SEM (cell line): Measurements from ENCODE around the gene TMPRSS15.

DNA sequence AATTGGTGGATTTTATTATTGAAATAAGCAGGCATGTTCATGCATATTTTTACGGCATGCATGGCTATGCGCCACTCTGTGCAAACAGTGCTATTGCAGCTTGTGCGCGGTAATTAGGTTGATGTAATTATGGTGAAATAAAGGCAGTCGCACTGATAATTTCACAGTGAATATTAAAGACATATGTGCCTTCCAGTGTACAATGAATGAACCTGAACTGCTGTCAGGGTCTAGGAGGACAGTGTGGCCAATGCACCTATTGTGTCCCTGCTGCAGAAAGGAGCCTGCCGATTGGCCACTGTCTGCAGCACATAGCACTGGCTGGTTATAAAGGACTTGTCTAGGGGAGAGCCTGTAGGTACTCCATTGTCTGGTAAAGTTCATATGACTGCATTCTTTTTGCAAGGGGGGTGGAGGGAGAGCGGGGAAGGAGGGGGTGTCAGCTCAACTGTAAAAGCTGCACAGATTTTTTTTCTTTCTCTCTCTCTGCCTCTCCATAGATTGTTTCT is 340.5 kb downstream of the USP25 start:
- PRO-cap = no peak

DNA sequence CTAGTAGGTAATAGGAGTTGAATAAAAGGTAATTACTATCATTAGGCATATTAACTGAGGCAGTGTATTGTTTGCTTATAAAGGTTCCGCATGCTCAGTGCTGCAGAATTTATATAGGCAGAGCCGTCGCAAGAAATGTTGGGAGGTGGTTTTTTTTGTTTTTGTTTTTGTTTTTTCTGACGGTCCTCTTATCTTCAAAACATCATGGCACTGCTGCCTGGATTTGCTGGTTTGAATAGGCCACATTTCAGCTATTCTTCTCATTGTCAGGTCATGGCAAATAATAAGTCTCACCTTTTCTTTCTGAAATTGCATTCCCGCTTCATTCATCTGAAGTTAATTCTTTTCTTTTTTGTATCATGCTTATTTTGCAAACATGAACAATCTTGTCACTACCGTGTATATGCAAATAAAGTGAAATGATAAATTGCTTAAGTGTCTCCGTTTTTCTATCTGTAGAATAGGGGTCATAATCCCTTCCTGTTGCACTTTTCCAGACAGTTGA is 822.0 kb downstream of the USP25 start:
- PRO-cap = no peak

GRCh38 chr21:16579742-16579941 is 849.9 kb downstream of the USP25 start:
- PRO-cap = no peak

- PRO-cap = no peak
Observed at GRCh38 chr21:16586943-16587652, 857.3 kb downstream of the USP25 start.

DNA sequence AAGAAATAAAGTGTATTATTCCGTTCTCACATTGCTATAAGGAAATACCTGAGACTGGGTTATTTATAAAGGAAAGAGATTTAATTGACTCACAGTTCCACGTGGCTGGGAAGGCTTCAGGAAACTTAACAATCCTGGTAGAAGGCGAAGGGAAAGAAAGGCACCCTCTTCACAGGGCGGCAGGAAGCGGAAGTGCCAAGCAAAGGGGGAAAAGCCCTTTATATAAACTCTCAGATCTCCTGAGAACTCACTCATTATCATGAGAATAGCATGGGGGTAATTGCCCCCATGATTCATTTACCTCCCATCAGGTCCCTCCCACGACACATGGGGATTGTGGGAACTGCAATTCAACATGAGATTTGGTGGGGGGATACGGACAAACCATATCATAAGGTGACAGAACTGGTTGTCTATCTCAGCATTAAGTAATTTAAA is 442.0 kb upstream of the CXADR start:
- PRO-cap = no peak

DNA sequence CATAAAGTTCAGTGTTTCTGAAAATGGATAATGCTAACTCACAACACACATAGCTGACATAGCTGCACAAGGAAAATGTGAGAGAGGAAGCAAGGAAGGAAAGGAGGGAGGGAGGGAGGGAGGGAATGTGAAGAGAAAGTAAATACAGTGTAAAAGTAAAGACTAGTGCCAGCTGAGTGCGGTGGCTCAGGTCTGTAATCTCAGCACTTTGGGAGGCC is 373.7 kb upstream of the CXADR start:
- PRO-cap = no peak

DNA sequence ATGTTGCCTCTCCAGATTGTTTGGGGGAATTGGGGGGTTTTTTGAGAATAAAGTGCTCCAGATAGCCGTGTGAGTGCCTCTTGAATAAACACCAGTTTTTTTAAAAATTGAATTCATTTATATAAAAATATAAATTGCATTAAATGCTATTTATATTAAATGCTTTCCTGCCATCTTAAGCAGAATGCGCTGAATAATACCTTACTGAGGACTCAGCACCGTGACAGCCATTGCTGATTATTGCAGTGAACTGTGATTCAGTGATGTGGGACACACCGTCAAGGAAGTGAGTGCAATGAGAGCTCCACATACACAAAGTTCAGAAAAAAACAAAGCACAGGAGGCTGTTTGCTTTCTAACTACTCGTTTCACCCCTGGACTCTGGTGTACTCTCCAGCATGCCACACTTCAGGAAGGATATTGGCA is 57.5 kb upstream of the CXADR start:
- PRO-cap = no peak

- PRO-cap = no peak
Observed at GRCh38 chr21:17466263-17466570, 46.6 kb upstream of the CXADR start.

- PRO-cap = no peak
Observed at GRCh38 chr21:17611836-17612010, 978 bp downstream of the BTG3 start.

DNA sequence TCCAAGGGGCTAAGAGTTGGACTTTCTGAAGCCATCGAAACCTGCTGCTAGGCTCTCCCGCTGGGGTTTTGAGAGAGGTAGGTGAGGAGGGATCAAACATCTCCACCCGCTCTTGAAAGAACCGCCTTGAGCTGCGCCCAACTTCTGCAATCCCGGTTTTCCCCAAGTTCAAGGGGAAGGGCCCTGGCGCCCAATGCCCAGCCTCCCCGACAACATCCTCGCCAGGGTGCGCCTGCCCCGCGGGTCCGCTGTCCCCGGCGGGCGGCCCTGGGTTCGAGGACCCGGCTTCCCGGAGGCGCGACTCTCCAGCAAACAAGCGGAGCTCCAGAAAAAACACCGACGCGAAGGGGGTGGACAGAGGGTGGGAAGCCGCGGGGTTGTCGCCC is 697 bp downstream of the BTG3 start:
- PRO-cap = no peak

- PRO-cap = no peak
Observed at GRCh38 chr21:17673182-17673594, 60.5 kb upstream of the BTG3 start.

DNA sequence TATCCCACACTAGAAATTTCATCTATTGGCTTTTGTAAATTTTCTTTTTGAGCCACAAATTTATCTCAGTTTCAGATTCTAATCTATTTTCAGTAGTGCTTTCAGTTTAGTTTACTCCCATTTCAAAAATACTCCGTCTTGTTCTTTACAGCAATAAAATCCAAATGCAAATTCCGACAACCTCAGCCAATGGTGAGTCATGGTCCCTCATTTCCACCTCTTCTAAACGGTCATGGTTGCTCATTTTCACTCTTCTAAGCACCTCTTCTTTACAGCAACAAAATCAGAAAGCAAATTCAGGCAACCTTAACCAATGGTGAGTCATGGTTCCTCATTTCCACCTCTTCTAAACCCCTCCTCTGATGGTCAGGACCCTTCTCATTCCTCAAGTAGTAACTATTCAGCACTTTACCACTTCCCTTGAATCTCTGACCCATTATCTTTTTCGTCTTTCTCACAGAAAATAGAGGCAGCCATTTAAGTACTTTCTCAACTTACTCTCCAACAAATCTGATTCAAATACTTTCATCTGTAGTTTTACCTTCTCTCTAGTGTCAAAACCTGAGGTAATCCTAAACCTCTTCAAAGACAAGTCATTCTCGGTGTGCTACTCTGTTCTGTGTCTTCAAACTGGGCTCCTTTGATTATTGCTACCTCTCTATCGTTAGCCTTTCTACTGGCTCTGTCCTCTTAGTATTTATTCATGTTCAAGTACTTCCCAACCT is 34.3 kb downstream of the C21orf91 start:
- PRO-cap = no peak

DNA sequence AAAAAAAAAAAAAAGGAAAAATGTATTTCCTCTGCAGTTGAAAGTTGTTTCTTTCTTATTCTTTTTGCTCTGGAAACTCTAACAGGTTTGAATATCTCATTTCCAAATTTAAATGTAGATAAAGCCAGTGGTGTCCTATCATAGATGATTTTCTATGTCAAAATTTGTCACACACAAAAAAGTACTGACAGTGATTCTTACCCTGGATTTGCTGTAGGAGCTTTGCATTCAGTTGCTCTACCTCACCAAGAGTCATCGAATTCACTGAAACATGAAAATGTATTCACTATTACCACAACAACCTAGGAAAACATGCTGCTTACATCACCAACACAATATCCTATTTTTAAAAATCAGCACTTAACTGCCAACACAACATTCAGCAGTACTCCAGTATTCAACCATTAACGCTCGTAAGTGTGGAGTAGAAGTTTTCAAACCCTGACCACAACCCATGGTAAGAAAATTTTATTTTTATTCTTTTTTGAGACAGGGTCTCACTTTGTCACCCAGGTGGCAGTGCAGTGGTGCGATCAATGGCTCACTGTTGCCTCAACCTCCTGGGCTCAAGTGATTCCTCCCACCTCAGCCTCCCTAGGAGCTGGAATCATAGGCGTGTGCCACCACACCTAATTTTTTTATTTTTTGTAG is 24.0 kb downstream of the C21orf91 start:
- PRO-cap = no peak

- PRO-cap = no peak
Observed at GRCh38 chr21:18403286-18403995, at the start of gene TMPRSS15. TMPRSS15 (minus strand) TSS chr21:18403785.

GRCh38 chr21:18661231-18661430 is 257.5 kb upstream of the TMPRSS15 start:
- PRO-cap = no peak

GRCh38 chr21:25421104-25422027 is 185.9 kb downstream of the MRPL39 start:
- PRO-cap = no peak

DNA sequence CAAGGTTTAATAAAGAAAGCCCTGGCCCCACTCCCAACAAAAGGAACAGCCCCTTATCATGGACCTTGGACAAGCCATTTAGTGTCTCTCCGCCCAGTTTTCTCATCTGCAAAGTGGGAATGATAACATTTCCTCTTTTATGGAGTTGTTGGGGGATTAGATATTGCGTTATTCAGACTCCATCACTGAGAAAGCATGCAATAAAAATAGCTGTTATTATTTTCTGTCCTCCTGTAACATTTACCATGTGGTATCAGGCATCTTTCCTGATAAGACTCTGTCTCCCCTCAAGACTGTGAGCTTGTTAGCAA is 1.3 kb upstream of the JAM2 start:
- PRO-cap = no peak

DNA sequence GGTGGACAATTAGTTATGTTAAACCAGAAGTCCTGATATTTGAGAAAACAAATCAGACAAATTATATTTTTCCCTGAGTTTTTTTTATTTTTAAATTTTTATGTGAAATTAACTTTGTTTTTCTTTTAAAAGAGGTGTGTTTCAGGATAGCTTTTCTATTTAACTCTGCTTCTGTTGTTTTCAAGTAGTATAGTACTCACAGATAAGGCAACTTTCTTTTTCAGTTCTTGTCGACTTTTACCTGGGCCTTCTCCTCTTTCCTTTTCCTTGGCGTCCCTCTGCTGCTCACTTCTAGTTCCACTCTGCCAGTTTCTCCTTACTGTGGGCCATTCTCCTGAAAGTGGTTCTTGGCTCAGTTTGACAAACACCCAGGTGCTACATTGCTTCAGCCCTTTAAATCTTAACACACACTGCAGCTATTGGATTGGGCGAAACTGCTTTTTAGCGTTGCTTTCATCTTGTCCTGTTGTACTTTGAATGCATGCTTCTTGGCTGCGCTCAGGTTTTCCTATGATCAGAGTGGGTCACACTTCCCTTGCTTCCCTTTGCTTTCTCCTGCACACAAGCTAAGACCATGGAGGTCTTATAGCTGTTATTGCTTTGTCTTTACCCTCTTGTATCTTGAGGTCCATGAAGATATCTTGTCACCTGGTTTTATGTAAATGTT is 21.5 kb downstream of the GABPA start:
- PRO-cap = no peak

DNA sequence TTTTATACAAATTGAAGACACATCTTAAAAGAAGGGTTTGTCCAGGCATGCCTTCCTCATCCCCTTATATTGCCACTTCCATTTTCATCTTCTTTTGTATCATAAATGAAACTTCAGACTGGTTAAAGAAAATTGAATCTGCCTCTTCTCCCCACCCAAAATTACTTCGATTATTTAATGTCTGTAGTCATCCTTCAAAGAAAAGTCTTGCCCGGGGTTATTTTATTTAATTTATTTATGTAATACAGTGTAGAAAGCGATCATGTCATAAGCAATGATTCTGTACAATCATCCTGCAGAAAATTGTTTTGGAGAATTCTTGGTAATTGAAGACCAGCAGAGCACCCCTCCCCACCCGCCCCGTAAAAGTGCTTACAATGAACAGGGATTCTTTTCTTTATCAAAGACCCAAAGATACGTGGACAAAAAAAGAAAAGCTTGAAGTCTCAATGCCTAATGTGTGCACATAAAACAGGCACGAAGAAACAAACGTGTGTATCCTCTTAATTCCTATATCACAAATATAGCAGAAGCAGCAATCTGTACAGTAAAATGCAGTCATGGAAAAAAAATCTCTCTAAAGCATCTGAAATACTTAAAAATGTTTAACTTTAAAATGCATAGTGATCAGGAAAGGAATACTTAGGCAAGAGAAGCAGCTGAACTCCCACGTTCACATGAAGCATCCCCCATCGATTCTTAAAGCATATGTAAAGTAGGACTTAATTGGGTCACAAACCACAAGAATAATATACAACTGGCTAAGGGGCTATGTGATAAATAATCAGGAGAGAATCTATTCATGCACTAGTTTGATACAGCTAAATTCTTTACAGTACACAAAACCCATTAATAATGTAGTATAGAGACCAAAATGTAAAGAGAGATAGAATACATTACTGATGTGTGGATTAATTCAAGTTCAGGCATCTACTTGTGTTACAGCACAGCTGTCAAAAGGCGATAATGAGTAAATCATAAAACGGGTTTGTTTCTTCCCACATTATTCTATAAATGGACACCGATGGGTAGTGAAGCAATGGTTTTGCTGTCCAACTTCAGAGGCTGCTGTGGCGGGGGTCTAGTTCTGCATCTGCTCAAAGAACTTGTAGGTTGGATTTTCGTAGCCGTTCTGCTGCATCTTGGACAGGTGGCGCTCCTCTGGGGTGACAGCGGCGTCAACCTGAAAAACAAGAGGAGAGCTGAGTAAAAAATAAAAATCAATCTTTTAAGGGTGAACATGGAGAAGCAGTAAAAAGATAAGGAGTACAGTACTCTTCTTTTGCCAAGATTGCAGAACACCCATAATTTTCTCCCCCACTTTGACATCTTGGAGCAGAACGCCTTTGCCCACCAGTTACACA is 146.3 kb downstream of the GABPA start:
- PRO-cap = no peak

DNA sequence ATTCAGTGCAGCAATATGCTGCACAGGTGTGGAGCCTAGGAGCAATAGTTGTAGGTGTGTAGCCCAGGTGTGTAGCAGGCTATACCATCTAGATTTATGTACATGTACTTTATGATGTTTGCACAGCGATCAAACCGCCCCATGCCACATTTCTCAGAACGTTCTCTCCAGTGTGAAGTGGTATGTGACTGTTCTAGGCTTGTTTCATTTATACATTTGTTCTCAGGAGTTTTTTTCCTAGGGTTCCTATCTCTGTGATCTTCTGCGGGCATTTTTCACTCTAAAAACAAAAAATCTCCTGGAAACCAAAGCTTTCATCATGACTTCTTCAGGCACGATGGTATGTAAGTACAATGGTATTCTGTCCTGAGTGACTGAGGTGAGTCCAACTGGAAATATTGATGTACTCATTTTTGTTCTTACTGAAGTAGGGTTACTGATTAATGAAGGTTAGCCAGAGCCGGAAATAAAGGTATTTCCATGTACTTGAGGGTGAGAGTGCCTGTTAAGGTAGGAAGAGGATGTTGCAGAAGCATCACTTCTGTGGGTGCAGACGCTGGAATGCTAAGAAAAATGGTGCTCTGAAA is 153.1 kb downstream of the GABPA start:
- PRO-cap = no peak